ENCODE measurements around a stretch of chr20.

DNA sequence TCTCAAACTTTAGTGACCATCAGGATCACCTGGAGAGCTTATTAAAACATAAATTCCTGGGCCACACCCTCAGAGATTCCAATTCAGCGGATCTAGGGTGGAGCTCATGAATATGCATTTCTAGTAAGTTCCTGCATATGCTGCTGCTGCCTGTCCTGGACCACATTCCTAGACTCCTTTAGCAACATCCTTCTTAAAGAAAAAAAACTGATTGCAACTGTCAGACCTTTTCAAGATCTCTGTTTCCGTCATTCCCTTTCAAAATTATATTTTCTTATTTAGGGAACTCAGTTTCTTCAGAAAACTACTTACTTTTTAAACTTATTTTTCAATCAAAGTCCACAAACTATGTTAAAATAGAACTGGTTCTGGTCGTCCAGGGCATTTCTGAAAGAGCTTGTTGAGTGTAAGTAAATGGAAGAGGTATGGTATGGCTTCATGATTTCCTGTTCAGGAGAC lies 31.3 kb downstream of the SNAP25 start:
- PRO-cap: no peak

DNA sequence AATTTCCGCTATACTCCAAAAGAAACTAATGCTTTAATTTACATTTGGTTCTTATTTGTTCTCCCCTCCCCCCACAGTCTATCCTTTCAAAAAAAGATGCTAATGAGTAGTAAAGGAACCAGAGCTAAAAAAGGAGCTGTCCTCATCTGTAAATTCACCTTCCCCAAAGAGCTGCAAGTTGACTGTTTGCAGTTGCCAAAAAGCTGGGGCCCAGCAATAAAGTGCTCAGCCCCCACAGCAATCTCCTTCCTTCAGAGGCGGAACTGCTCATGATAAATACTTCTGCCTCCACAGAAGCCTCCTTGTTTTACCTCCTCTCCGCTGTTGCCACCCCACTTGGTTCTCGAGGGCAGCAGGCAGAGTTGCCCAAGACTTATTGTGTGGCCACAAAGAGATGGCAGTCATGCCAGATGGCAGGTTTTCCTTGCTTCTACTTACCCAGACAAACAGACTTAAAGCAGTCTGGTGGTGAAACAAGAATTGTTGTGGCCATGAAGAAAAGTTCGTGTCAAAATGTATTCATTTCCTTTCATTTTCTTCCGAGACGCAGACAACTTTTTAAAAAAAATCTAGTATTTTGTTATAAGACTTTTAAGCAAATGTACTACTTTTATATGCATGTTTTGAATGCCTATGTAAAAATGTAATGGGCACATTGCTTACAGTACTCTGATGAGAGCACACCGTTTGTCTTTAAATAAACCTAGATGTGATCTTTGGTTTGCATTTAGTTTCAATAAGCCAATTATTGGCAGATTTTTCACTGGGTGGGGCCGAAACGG lies 66.4 kb downstream of the SLX4IP start:
- PRO-cap: no peak

DNA sequence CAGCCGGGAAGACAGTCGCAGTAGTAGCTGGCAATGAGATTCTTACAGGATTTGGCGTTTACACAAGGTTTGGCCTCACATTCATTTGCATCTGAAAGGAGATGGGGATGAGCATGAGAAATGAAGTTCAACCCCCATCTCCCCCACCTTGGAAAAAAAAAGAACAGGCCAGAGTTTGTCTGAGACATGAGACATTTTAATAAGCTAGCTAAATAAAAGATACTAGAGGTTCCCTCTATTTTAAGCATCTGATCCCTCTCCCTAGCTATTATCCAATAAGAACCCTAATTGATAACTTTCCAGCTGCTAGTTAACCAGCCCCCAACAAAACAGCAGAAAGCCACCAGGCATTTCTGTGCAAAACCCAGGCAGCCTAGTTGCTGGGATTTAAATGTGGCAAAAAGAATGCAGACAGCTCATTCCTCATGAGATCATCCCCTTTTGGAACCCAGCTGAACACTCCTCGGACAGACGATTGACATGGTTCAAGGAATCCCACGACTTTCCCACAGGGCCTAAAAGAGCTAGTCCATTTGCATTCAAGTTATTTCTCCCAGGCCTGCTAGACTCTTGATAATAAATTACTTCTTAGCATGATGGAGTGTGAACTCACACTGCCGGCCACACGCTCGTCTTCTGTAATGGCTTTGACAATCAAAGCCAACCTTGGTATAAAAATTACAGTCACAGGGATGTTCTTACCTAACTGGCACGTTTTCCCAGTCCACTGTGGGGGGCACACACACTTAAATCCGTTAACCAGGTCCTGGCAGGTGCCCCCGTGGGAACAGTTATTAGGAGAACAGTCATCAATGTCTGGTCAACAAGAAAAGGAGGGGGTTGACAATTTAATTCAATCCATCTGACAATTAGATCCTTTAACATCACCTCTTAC lies 24.0 kb downstream of the JAG1 start:
- PRO-cap: no peak

GRCh38 chr20:11108025-11108499 lies 434.3 kb upstream of the JAG1 start:
- PRO-cap: no peak

- PRO-cap: no peak
Measured at GRCh38 chr20:11411640-11412280, 505.9 kb upstream of the BTBD3 start.

DNA sequence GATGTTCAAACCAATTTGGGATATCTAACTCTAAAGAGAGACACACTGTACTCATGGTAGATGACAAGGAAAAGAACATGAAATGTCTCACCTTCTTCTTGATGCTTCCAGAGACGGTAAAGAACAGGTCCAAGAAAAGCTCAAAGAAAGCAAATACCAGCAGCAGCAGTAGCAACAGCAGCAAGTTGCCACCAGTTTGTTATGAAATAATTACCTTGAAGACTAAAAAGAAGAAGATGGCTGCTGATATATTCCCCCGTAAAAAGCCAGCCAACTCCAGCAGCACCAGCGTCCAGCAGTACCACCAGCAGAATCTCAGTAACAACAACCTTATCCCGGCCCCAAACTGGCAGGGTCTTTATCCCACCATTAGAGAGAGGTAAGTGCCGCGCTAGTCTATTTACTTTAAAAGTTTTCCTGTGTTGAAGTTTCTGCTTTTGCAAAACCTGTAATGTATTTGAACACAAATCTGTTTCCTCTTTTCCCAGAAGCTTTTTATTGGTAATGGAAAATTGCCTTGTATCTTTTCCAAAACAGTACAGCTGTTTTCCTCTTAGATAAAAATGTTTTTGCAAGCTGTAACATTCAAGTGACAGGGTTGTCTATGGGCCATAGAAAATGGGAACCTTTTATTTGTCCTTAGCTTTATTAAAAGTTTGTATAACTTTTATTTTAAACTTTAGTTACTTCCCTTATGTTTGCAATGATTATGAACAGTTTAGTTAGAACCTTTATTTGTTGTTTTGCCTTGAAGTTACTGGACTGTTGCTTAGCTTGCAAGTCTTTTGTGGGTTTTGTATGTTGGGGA lies 734 bp downstream of the BTBD3 start:
- PRO-cap: no peak

DNA sequence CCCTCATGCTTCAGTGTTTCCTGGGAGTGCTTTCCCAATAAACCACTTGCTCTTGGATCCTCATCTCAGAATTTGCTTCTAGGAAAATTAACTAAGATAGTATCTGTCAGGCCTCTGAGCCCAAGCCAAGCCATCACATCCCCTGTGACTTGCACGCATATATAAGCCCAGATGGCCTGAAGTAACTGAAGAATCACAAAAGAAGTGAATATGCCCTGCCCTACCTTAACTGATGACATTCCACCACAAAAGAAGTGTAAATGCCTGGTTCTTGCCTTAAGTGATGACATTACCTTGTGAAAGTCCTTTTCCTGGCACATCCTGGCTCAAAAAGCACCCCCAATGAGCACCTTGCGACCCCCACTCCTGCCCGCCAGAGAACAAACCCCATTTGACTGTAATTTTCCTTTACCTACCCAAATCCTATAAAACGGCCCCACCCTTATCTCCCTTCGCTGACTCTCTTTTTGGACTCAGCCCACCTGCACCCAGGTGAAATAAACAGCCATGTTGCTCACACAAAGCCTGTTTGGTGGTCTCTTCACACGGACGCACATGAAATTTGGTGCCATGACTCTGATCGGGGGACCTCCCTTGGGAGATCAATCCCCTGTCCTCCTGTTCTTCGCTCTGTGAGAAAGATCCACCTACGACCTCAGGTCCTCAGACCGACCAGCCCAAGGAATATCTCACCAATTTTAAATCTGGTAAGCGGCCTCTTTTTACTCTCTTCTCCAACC lies 254.9 kb upstream of the SPTLC3 start:
- PRO-cap: no peak

DNA sequence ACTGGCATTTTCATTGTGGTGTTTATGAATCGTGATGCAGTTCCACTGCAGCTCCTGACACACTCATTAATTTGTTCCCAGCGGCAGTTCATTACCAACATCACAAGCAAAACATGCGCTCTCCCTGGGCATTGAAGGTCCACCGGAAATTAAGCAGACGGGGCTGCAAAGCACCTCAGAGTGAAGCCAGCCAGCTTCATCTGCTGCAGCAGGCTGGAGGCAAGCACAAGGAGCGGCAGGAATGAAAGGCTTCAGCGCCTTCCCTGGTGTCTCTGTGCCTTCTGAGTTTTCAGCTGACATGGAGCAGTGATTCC lies 246.1 kb upstream of the SPTLC3 start:
- PRO-cap: no peak

- PRO-cap: no peak
Measured at GRCh38 chr20:13240796-13241691, 20.0 kb downstream of the ISM1 start.

DNA sequence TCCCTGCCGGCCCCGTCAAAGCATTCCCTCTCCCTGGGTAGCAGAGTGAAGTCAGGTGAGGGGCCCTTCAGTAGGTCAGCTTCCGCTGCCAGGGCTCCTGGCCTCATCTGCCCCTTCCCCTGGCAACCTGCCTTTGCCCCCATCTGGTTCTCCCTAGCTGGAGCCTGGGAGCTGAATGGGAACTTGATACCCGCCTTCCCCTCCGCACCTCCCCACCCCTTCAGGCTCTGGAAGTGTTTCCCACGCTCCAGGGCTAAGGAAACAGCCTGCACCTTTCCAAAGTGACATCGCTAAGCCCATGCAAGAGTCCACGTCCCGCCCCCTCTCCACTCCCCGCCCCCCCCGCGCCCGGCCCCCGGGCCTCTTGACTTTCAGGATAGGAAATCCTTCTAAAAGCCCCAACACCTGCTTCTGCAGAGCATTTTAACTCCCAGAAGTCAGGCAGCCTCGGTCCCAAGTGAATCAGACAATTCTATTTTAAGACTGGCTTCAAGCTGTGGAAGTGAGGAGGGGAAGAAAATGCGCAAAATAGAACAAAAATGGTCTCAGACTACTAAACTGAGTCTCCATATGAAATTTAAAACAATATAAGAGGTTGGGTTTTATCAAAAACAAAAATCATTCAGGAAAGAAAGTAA lies 53.4 kb downstream of the ISM1 start:
- PRO-cap: no peak

- PRO-cap: no peak
Measured at GRCh38 chr20:13759514-13760272, 25.0 kb downstream of the ESF1 start.

- PRO-cap: no peak
Measured at GRCh38 chr20:13851141-13851507, 66.3 kb downstream of the NDUFAF5 start.

DNA sequence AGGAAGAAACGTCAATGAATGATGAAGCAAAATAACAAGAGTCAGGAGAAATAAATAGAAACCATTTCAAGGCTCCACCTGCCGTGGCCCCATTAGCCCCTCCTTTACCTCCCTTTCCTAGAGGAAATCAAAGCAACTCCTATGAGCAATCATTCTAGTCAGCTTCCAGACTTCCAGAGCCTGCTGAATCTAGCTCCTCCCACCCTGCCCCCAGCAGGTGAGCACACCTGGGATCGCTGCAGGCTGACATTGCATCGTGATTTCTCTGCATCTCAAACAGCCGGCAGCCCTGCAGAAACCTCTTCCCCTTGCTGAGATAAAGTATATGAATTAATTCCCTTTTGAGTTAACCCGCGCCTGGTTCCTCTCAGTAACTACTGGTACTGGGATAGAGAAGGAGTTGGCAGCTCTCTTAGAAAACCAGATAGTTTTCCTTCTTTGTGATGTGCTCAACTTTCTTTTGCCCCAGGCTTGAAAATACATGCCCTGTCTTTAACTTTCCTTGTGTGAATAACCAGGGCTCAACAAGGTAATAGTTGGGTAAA lies 582.4 kb upstream of the FLRT3 start:
- PRO-cap: no peak

GRCh38 chr20:15985771-15986376 lies 587.4 kb downstream of the KIF16B start:
- PRO-cap: no peak

DNA sequence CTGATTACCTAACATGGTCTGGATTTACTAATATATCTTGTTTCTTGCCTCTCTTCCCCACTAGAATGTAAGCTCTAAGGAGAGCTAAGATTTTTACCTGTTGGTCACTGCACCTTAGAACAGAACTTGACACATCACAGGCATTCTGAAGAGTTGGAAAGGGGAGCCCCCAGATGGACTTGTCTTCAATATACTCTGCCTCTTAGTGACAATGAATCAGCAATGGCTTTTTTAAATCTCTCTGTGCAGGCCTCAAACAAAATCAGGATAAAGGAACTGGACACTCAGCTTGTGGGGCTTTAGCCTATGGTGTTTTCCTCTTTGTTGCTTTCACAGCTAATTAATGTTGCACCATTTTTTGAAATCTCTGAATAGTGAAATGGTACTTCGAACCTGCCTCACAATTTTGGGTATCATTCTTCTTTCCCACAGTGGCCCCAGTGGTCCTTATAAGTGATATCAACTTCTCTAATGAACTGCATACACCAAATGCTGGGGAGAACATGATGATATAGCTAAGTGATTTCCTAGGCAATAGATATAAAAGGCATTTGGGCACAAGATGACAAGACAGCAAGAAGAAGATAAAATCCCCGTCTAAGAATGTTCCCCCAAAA lies 232.8 kb downstream of the KIF16B start:
- PRO-cap: no peak

GRCh38 chr20:16451917-16452507 lies 121.2 kb downstream of the KIF16B start:
- PRO-cap: no peak

GRCh38 chr20:16587154-16587485 lies 13.9 kb upstream of the KIF16B start:
- PRO-cap: no peak

DNA sequence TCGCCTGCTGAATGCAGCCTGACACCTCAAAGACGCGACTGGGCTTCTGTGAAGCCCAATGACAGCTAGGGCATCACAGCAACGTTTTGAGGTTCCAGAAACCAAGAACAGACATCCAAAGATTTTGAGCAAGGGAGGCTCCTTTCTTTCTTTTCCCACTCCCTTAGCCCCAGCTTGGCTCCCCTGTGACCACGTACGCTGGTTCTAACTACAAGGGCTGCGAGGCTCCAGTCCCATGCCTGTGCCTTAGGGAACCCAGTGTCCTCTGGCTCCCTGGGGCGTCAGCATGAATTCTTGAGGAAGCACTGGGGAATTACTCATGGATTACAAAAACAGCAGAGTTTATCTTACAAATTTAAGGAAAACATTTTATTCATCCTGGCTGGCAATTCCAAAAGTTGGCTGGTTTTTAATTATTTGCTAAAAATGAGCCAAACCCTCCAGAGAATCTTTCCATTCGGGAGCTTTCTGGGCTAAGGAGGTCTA lies 99.7 kb downstream of the BFSP1 start:
- PRO-cap: no peak

DNA sequence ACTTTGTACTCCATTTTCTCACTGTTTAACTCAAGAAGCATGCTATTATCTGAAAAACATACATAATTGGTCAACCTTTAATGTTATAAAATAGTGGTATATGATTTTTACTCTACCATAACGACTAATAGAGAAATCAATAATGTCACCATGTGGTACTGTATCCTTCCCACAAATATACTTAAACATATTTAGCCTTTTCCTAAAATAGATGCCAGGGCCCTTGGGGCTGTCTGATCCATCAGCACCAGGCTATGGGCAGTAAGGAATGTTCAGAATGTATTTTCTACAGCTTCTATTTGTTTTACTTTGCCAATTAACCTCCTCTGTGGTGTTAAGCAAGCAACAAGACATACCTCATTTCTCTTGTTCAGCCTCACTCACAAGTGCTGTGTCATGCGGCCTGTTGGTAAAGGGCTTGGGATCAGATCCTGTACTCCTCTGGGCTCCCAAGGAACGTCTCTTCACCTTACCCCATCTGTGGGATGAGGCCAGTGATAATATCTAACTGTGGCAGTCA lies 7.2 kb upstream of the DSTN start:
- PRO-cap: no peak

DNA sequence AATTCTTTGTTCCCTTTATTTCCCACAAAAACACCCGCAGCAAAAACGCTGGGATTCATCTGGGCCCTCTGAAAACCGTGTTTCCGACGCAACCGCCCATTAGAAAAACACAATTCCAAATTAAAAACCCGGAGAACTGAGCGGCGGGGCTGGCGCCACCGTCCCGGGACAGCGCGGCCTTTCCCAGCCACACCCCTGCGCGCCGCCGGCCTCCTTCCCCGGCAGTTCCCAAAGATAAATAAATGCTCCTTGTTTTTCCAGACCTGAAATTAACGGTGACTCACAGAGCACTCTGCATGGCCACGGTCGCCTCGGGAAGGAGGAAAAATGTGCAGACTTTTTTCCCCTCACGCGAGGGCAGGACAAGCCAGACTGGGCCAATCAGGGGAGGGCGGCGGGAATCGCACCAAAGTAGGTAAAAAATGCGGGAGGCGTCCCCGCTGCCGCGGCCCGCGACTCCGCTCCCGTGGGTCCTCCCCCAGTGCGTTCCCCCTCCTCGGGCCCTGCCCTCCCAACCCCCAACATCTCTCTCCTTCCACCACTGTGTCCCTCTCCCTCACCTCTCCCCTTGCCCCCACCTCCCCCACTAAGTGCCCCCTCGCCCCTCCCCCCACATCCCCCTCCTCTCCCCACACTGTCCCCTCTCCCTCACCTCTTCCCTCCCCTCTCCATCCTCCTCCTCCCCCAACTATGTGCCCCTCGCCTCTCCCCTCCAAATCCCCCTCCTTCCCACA lies 800 bp upstream of the DSTN start:
- PRO-cap: bidirectional peak, plus-strand start at position 418 of the sequence, minus-strand start at position 313 of the sequence

Data from ileum (tissue), 1 donor.